ENCODE measurements around the genes BRS3, ARHGEF6, ZIC3 and ENSG00000230707.

DNA sequence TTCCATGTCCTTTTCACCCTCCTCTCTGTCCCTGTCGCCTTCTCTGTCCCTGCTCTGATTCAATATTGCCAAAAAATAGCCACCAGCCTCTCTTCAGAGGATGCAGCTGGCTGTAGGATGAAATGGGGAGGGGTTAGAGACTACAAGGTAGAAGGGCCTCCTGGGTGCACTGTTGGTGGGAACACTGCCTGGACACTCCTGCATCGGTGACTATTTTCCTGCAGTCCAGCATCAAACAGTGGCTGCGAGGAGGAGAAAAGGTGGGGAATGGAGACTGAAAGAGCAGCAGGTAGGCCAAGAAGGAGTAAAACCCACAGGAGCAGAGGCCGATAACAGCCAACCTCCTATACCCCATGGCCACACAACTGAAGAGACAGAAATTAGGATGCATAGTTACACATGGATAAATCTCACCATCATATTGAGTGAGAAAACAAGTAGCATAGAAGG lies 12.0 kb downstream of the ZNF75D start:
- RRBS, result no CpG with 5 or more reads among the region's 4 CpGs

DNA sequence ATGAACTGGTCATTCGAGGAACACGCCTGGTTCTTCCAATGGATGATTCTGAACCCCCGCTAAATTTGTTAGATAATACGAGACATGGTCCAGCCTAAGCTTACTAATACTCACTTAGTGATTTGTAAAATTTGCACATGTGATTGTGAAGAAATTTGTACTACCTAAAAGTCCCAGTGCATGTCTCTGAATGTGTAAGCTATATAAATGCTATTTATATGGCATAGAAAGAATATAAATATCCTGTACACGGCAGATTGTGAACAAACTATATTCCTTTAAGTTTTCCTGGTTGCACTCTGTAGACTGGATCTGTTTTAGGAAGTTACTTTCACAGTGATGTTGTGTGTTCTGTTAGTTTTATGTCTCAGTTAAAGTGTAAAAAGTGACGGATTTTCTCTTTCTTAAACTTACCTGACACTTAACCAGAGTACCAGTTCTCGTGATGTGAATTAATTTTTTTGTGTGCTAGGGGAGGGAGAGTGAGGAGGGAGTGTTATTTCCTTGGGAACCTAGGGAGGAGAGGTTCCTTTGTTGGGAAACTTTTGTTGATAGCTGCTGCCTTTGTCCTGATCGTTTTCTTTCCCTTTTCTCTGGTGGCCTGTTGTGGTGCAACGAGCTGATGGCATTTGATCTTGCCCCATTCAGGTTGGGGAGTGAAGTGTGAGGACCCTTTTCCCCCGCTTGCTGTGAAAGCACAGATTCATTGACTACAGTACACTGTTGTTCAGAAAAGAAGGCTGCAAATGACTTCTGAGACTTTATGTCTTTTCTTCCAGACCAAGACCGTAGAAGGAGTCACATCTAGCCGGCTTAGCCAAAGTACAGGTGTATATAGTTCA lies 59.6 kb downstream of the SLC9A6 start:
- RRBS, result no CpG with 5 or more reads among the region's 12 CpGs

GRCh38 chrX:136063316-136063907 lies 78.2 kb downstream of the SLC9A6 start:
- RRBS, result no CpG with 5 or more reads among the region's 6 CpGs

DNA sequence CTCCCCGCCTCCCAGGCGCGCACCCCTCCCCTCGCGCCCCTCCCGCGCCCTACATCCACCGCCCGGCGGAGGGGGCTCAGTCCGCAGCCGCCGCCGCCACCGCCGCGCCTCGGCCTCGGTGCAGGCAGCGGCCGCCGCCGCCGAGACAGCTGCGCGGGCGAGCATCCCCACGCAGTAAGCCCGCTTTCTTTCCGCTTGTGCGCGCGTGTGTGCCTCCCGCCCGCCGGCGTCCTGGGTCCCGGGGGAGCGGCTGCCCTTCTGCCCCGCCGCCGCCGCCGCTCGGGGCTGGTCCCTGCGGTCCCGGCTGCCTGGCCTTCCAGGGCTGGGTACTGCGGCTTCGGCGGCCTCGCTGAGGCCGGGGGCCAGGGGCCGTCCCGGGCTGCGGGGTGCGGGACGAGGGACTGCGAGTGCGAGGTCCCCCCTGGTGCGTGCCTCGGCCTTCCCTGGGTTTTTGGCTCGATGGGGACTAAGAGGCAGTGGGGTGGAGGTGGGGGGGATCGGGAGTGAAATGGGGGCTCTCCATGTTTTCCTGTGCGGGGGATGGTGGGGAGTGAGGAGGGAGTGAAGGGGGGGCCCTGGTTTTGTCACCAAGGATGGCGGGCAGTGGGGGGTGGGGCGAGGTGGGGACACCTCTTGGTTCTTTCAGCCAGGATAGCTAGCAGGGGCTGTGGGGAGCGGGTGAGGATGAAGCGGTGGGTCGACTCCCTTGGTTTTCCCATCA lies 49.2 kb upstream of the FHL1 start:
- RRBS, result 2% methylated on average over 21 of the region's 69 CpGs

DNA sequence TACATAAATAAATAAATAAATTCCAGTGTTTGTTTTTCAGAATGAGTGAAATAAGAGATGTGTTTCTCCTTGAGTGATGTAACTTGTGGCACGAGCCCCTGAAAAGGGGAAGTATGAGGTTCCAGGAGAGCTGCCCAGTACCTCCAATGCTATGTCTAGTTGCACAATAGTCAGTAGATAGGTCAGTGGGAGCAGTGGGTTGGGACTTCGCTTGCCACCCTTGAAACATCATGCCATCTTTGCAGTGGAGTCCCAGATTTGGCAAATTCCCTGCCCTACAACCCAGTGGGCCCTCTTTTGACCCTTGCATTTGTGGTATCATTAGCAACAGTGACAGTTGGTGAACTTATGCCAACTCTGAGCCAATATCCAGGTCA lies 37.3 kb upstream of the FHL1 start:
- RRBS, result no CpG with 5 or more reads among the region's 2 CpGs

- RRBS, result no CpG with 5 or more reads among the region's 9 CpGs
Observed at GRCh38 chrX:136173901-136174796, 22.7 kb upstream of the FHL1 start.

DNA sequence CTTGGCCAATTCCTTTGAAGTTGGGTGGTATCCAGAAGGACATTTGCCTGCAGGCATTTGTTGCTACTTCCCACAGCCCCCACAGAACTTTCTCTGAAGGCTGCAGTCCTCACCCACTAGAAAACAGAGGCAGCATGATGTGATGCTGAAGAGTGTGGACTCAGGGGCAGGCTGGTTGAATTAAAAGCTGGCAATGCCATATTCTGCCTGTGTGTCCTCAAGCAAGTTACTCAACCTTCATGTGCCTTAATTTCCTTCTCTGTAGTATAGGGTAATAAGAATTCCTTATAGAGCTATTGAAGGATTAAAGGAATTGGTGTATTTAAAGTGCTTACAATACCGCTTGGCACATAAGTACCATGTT lies 87.5 kb downstream of the ADGRG4 start:
- RRBS, result no CpG with 5 or more reads among the region's 1 CpG

DNA sequence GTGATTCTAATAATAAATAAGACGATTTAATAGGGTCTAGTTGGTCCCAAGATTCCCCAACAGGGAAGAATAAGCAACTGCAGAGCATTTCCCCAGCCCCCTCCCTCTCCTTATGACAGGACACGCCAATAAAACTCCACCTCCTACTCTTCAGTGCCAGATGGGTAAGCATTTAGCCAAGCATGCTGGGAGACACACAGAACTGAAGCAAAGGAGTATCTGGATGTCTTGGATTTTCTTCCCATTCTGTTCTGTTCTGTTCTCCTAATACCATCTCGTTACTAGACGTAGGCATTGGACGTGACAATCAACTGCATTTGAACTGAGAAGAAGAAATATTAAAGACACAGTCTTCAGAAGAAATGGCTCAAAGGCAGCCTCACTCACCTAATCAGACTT lies at the start of gene BRS3:
Gene BRS3 (plus strand): TSS at position 195 of the 399 bp plus-strand sequence.
- RRBS, result no CpG with 5 or more reads among the region's 5 CpGs

- RRBS, result no CpG with 5 or more reads among the region's 18 CpGs
Observed at GRCh38 chrX:136780632-136781596, at the start of gene ARHGEF6. TSS of gene ARHGEF6 (minus strand) at chrX:136780932.

DNA sequence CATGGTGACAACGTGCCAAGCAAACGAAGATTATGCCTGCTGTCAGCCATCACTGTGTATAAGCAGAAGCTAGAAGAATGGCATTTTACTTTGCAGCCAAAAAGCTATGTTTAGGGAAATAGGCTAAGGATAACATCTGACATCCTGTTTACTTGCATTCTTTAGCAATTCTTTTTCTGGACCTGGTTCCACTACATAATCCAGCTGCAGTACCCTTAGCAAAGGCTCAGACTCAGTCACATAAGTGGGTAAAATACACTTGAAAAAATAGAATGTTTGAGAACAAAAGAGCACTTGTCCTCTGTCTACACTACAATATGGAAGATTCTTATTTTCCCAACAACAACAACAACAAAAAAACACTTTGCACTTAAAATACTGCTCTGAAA lies 859 bp upstream of the ARHGEF6 start:
- RRBS, result no CpG with 5 or more reads among the region's 2 CpGs

GRCh38 chrX:136868353-136869409 lies 11.8 kb downstream of the RBMX start:
- RRBS, result no CpG with 5 or more reads among the region's 9 CpGs

DNA sequence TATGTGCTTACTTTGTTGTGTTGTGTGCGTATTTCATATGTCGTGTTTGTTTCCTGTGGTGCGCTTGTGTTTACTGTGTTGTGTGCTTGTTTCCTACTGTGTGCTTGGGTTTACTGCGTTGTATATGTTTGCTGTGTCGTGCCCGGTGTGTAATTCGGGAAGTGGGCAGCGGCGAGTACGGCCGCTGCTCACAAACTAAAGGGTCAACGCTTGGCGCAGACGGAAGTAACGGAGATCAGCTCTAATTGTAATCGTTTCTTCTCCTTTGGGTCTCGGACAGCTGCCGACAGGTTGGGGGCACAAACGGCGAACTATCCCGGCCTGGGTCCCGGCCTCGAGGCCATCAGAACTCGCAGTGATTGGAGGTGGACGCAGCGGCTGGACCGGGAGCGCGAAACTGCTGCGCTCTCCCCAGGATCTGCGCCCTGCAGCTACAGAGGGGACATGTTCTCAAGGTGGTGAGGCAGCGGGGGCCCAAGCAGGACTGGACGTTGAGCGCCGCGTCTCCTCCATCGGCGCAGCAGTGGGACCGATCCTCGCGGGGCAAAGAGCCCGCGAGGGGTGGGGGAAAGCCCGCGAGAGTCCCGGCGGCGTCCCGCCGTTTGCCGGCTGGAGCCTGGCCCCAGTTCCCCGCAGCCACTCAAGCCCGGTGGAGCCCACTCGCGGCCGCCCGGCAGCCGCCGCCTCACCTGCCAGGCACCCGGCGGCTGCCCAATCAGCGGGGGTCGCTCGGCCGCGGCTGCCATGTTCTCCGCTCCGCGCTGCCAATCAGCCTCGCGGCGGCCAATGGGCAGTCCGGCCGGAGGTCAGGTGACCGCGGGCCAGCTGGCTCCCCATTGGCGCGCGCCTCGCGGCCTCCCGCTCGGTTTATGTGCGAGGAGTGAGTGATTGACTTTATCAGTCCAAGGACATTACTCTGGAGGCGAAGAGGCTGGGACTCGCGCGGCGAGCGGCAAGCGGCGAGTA lies at the start of gene ZIC3:
Gene ZIC3 (plus strand): TSS at position 897 of the 966 bp plus-strand sequence.
- RRBS, result 5% methylated on average over 9 of the region's 92 CpGs

- RRBS, result under 1% methylated on average over 5 of the region's 72 CpGs
Observed at GRCh38 chrX:137566197-137567062, 503 bp downstream of the ZIC3 start.

DNA sequence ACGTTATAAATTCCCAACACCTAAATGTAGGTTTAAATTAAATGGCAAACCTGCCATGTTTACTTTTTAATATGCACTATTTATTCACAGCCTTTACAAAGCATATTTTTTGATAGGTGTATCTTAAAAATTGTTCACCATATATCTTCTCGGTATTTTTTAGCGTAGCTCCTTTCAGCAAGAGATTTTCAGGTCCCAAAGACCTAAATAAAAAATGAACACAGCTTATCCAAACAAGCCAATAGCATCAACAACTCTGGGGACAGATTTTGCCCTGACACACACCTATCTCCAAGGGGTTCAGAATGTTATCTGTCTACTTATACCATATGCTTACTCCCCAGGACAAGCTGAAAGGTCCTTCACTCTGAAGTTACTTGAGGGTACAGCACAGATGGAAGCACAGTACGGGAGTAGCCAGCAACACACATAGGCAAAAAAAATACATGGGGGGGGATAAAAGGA lies 90.6 kb upstream of the MCF2 start:
- RRBS, result no CpG with 5 or more reads among the region's 4 CpGs

DNA sequence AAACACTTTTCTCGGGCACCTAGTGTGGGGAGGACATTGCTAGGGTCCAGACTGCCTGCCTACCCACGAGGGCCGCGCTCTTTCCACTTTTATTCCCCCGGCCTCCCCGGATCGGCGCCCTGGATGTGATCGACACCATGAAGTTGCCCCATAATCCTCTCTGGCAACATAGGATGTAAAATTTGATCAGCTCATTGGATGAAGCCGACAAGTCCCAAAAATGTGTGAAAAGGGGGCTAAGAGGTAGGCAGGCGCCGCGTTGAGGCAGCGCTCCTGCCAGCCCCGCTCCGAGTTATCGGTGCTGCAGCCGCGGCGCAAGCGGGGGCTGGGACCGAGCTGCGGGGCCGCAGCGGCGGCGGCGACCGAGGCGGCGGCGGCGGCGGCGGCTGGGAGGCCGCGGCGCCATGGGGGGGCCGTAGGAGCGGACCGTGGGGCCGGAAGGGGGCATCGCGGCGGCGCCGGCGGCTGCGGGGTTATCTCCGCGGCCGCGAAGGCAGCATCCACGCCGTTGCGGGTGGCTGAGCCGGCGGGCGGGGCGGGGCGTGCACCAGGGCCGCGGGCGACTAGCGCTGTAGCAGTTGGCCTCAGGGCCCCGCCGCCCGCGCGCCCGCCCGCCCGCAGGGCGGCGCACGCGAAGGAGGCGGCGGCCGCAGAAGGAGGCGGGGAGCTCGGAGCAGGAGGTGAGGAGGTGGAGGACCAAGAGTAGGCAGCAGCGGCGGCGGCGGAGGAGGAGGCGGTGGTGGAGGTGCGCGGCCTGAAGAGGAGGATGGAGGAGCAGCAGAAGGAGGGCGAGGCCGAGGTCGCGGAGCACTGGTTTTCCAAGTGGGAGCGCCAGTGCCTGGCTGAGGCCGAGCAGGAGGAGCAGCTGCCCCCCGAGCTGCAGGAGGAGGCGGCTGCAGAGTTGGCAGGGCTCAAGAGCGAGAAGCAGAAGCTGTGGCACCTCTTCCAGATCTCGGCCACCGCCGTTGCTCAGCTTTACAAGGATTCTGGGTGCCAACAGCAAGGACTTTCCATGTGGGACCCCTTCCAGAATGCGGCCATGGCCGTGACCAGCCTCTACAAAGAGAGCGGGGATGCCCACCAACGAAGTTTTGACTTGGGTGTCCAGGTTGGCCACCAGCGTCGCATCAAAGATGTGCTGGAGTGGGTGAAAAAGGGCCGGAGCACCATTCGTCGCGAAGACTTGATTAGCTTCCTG lies at the start of gene ENSG00000230707:
Gene ENSG00000230707 (plus strand): TSS at position 702 of the 1,198 bp plus-strand sequence.
- RRBS, result 1% methylated on average over 11 of the region's 111 CpGs

DNA sequence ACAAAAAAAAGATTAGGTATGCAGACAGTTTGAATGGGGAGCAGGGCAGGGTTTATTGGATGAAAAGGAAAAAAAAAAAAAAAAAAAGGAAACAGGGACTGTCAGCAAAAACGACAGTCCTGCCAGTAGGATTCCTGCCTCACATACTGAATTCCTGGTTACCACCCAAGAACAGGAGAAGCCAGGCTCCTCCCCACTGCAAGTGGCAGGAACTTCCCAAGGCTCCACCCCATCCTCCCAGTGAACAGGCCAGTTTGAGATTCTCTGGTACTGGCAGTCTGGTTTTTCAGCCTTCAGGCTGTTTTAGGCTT lies 360.0 kb upstream of the CXorf51A start:
- RRBS, result no CpG with 5 or more reads among the region's 1 CpG

GRCh38 chrX:147953094-147953735 lies 27.9 kb upstream of the FMR1NB start:
- RRBS, result no CpG with 5 or more reads among the region's 3 CpGs

DNA sequence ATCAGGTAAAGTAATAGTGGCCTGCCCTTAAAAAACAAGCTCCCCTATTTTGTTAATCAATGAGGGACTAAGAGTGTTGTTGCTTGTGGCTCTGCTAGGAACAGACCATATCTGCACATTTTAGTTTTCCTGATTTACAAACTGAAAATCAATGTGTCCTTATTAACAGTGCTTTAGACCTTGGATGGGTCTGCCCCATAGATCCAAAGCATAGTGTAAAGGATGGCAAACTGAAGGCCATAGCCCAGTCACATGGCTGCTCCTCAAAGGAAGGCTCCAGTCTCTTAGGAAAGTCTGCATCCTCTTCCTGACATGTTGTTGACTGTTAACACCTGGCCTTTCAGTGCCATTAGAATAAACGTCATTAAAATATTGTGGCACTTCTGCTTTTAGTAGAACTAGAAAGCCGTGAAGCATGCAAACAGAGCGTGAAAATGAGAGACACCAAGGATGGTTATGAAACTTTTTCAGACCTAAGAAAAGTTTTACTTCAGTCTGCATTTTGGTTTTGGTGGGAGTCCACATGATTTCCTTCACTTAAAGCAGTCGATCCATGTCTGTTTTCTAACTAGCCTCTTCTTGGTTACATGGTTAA lies 41.2 kb upstream of the AFF2 start:
- RRBS, result no CpG with 5 or more reads among the region's 4 CpGs

DNA sequence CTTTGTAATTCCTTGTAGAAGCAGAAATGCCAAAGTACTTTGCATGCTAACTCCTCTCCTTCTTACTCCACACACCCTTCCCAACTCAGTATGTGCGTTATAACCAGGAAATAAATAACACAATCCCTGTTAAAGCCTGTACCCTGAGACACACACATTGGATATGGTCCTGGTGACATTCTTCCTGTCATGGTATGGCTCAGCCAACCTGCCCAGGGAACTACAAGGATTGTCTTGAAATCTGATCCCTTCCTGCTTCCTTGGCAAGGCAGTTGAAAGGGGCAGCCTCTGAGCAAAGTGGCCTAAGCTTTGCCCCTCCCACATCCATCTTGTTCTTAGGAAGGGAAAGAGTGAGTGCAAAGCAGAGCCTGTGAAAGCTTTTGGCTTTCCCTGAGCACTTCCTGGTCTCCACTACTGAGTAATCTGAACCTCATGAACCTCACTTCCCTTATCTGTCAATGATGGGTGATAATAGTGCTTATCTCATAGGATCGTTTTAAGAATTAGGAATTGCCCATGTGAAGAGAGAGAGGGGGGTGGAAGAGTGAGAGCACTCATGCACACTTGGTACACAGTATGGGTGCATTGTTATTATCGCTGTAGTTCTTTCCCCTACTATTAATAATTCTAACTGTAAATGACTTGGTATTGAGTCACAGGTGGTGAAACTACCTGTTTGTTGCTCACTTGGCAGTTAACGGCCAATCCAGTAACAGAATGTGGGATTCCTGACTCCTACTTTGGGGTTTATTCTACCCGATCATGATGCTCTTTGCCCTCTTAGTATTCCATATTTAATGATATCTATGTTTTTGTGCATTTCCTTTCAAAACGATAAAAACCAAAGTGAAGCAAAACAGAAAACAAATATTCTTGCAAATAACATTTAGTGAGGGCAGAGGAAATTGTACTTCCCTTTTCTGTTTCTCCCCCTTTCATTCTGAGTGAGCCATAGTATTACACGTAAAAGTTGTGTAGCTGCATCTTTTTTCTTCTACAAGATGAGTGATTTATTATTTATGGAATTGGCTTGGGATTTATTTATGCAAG lies 109.5 kb downstream of the AFF2 start:
- RRBS, result no CpG with 5 or more reads among the region's 7 CpGs

DNA sequence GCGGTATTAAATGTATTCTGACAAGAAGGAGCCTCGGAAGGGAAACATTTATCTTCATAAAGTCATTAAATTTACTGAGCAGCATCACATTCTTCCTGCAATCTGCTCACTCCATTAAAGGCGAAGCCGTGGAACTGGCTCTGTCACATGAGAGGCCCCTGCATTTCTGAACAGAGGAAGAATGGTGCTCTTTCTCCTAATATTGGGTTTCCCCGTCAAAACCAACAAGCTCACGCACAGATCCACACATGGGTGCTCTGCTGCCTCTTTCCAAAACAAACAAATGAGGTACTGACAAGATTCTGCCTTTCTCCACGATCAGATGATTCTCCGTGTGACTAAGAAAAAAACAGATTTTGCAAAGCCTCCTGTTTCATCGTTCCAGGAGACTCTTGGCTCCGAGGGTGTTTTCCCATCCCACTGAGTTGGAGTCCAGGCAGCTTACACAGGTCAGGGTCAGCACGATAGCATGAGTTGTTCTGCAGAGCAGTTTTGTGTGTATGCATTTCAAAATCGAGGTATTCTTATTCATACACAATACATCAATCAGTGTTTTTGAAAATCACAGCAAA lies 101.3 kb downstream of the ENSG00000287585 start:
- RRBS, result no CpG with 5 or more reads among the region's 12 CpGs

Data from cardiac fibroblast (primary cell).